Melanocyte of skin (primary cell): Measurements from ENCODE around the genes SMAD6 and SMAD3.

GRCh38 chr15:66252990-66253550 lies 480 bp downstream of the MEGF11 start:
- CAGE, long polyA plus RNA, 2 experiments: no peak in any of the 2 experiments

GRCh38 chr15:66642481-66642937 lies 59.5 kb upstream of the SMAD6 start:
- CAGE, long polyA plus RNA, 2 experiments: no peak in any of the 2 experiments

DNA sequence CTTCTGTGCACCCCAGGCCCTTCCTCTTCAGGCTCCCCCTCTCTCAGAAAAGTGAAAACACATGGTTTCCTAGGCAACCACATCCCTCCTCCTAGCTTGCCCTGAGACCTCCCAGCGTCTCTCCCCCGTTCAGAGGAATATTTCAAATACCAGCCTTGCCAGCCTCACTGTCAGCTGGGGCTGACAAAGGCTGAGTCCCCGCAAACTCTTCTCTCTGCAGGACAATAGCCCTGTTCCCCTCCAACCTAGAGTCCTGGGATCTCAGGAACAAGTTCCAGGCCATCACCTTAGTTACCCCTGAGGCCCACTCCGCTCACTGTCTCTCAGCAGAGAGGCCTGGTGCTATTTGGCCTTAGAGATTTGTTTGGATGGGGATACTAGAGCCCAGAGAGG lies 44.6 kb upstream of the SMAD6 start:
- CAGE, long polyA plus RNA, 2 experiments: no peak in any of the 2 experiments

- CAGE, long polyA plus RNA, 2 experiments: no peak in any of the 2 experiments
Observed at GRCh38 chr15:66670809-66671440, 31.1 kb upstream of the SMAD6 start.

DNA sequence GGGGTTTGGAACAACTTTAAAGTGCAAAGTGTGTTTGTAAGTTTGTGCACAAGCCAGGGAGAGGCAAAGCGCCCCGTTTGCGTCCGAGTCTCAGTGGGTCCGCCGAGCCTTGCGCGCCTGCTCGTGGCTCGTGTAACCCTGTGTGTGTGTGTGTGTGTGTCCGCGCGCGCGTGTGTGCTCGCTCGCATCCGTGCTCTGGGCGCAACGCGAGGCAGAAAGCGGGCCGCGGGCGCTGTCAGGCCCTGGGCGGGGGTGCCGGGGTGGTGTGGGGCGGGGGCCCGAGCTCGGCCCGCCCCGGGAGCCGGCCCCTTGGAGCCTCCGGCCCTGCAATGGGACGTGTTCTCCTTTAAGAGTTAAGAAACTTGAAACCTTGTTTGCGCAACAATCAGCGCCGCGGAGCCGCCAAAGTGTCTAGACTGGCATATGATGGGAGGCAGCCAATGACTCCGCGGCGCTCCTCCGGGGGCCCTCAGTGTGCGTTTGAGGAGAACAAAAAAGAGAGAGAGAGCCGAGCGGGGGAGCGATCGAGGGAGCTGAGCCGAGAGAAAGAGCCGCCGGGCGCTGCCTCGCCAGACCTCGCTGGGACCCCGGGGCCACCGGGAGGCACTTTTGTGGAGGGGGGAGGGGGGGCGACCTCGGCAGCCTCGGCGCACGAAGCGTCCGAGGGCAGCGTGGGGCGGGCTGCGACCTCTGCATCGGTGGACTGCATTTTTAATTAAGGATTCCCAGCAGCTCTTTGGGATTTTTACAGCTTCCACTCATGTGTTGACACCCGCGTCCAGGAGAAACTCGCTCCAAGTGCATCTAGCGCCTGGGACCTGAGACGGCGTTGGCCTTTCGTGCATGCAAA lies at the start of gene SMAD6:
TSS of gene SMAD6 (plus strand) at position 422 of the 850 bp plus-strand sequence.
- CAGE, long polyA plus RNA, 2 experiments: no peak in any of the 2 experiments

DNA sequence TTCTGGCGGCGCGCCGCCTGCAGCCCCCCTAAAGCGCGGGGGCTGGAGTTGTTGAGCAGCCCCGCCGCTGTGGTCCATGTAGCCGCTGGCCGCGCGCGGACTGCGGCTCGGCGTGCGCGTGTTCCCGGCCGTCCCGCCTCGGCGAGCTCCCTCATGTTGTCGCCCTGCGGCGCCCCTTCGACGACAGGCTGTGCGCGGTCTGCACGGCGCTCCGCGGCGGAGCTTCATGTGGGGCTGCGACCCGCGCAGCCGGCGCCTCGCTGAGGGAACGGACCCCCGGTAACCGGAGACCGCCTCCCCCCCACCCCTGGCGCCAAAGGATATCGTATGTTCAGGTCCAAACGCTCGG lies 870 bp downstream of the SMAD6 start:
- CAGE, long polyA plus RNA, 2 experiments: no peak in any of the 2 experiments

DNA sequence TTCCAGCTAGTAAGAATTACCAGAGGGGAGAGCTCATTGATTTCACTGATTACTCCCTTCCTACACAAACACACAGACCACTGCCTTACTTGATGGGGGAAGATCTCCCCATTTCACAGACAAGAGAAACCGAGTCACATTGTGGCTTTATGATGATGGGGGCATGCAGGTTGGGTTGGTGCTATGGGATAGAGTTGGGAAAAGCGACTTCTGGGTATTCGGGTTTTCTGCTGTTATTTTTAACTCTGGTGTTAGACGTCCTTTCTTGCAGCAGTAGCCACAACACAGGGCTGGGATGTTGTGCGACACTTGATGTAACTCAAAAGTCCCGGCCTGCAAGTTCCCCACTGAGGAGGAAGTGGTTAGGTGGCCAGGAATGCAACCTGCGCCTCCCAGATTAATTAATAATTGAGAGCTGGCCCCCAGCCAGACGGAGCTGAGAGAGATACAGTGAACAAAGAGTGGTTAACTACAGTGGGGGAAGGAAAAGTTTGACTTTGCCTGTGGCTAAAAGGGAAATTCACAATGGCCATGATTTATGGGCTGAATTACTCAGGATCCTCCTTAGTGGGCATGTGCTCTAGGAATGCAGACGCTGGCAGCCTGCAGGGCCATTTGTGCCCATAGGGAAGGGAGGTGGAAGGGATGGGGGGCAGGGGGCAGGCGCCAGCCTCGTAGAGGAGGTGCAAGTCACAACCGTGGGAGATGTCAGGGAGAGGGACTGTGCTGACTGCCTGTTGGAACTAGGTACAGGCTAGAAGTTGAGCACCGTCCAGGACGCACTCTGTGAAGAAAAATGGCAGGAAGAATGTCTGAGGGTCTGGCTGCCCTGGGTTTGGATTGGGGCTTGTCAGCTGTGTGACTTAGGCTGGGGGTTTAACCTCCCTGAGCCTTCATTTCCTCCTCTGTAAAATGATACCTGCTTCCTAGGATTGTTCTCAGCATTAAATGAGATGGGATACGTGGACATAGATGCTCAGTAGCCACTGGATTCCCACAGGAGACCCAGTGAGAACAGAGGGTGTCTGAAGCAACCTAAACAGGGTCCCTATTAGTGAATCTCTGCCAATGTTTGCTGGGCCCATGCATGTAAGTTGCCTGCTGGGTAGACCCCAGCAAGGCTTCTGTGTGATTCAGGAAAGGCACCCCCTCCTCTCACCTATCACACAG lies 63.9 kb downstream of the SMAD6 start:
- CAGE, long polyA plus RNA, 2 experiments: no peak in any of the 2 experiments

- CAGE, long polyA plus RNA, 2 experiments: no peak in any of the 2 experiments
Observed at GRCh38 chr15:66774055-66774763, 72.2 kb downstream of the SMAD6 start.

GRCh38 chr15:66850548-66850895 lies 148.5 kb downstream of the SMAD6 start:
- CAGE, long polyA plus RNA, 2 experiments: no peak in any of the 2 experiments

DNA sequence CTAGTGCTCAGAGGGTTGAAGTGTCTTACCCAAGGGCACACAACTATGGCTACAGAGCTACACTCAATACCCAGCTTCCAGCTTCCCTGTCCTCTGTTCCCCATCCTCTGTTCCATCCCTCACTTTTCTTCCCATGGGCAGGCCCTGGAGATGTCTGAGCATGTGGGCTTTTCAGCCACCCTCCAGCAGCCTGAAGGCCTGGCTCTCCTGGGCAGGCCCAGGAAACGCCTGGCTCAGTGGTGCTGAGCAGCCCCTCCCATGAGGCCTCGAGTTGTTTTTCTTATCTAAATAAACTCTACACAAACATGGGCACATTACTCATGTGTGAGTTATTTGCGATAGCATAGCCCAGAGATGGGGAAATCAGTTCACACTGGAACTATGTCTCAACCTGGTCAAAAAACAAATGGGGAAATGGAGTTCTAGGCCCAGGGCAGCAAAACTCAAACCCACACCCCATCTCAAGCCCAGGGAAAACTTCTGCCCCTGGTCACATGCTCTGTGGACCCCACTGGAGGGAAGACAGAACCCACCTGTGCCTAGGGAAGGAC lies 16.7 kb upstream of the SMAD3 start:
- CAGE, long polyA plus RNA, 2 experiments: no peak in any of the 2 experiments

DNA sequence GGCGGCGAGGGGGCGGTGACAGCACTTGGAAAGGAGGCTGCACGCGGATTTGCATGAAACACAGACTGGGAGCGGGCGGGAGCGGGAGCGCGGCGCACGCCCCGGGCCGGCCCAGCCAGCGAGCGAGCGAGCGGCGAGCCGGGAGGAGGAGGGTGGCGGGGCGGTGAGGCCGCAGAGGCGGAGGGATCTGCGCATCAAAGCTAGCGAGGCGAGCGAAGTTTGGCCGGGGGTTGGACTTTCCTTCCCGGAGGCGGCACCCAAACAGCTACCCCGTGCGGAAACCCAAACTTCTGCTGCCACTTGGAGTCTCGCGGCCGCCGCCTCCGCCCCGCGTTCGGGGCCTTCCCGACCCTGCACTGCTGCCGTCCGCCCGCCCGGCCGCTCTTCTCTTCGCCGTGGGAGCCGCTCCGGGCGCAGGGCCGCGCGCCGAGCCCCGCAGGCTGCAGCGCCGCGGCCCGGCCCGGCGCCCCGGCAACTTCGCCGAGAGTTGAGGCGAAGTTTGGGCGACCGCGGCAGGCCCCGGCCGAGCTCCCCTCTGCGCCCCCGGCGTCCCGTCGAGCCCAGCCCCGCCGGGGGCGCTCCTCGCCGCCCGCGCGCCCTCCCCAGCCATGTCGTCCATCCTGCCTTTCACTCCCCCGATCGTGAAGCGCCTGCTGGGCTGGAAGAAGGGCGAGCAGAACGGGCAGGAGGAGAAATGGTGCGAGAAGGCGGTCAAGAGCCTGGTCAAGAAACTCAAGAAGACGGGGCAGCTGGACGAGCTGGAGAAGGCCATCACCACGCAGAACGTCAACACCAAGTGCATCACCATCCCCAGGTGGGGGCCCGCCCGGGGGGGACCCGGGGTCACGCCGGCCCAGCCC lies at the start of gene SMAD3:
TSS of gene SMAD3 (plus strand) at position 56 of the 860 bp plus-strand sequence.
- CAGE, long polyA plus RNA, 2 experiments: no peak in any of the 2 experiments

- CAGE, long polyA plus RNA, 2 experiments: no peak in any of the 2 experiments
Observed at GRCh38 chr15:67068670-67069708, 3.6 kb downstream of the SMAD3 start.

- CAGE, long polyA plus RNA, 2 experiments: no peak in any of the 2 experiments
Observed at GRCh38 chr15:67085201-67086375, 20.2 kb downstream of the SMAD3 start.

DNA sequence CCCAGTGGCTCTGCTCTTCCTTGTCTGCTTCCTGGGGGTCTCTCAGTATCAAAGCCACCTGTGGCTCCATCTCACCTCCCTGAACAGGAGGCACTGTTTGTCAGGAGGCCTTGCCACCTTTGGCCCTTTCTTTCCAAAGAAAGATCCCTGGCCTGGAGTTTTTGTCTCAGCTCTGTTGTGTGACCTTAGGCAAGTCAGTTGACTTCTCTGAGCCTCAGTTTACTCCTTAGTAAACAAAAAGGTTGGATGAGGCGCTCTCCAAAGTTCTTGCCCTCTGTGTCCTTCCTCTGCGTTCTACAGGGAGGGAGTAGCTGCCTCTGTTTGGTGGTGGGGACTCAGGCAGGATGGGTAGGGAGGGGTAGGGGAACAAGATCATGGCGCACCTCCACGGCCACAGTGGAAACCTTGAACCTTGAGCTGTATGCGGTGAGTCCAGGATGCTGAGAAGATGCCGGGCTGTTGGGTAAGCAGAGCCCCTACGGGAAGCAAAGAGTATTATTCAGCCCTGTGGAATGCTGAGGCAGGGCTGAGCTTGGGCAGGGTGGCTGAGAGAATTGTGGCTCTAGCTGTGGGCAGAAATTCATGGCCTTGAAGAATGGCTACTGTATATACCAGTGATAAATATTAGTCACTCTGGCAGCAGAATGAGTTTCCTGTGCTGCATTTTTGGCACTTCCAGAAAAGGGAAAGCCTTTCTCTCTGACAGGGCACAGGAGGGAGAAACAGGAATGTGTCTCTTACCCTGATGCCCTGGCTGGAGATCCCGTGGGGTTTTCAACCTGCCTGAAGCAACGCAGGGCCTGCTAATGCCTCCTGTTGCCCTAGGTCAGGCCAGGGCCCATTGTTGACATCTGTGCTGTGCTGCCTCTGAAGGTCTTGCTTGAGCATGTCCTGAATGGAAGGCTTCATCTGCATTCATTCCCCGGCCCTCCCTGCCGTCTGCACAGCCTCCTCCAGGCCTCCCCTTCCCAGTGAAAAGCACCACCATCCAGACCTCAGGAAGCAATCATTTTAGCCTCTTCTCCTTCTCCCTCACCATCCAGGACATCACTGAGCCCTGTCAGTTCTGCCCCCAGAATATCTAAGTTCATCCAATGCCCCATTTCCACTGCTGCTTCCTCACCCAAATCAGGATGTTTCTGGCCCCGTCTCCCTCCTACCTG lies 40.0 kb downstream of the SMAD3 start:
- CAGE, long polyA plus RNA, 2 experiments: no peak in any of the 2 experiments

DNA sequence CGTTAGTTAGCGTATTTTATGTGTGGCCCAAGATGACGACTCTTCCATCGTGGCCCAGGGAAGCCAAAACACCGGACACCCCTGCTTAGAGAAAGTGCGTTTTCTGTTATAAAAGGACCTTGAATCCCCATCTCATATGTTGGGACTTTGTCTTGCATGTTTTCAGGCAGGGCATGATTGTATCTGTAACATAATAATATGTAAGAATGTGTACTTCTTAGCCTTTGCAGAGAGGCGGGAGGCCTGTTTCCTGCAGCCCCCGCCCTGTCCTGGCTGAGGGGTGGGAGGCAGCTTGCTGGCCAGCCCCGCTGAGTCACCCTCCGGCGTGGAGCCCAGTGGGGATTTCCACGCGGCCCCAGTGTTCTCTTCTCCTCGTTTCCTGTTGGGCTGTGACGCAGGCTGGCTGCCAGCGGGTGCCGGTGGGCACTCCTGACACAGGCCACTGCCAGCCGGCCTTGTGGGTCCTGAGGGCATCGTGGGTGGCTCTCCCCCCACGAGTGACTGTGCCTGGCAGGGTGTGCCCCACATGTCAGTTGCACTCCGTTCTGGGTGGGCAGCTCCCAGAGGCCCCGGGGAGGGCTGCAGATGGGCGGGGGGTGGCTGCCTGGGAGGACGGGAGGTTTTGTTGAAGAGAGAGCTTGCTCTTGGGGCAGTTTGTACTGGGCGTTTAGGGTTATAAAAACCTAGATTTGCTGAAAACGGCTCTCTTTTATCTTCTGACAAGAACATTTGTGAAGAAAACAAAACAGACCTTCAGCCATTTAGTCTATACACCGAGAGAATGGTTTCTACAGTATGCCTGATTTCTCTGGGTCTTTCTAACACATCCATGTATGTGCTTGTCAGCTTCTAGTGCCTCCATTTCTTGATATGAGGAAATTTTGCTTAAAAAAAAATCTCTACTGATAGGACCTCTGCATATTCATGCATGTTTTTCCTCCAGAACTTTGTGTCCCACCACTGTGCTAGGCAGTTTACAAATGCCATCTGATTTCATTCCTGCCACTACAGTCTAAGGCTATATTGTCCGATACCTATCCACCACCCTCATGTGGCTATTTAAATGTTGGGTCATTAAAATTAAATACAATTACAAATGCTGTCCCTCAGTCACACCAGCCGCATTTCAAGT lies 55.9 kb downstream of the SMAD3 start:
- CAGE, long polyA plus RNA, 2 experiments: no peak in any of the 2 experiments

GRCh38 chr15:67134624-67135347 lies 69.4 kb downstream of the SMAD3 start:
- CAGE, long polyA plus RNA, 2 experiments: no peak in any of the 2 experiments

GRCh38 chr15:67520330-67520894 lies 519 bp upstream of the C15orf61 start:
- CAGE, long polyA plus RNA, 2 experiments: no peak in any of the 2 experiments

DNA sequence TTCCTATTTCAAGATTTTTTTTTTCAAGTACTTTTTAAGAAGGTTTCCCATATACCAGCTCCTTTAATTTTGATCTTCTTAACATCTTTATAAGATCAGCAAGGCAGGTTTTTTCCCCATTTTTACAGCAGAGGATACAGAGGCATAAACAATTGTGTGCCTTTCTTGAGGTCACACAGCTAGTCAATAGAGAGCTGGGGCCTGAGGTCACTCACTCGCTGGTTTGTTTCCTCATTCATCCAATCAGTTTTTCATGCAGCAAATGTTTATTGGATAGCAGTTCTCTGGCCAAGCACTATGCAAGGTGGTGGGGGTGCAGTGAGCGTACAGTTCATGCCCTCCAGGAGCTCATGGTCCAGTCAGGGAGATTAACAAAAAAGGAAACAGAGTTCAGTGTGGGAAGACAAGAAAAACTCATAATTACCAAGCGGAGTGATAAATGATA lies 29.1 kb downstream of the MAP2K5 start:
- CAGE, long polyA plus RNA, 2 experiments: no peak in any of the 2 experiments

GRCh38 chr15:67746441-67746956 lies 78.8 kb upstream of the SKOR1 start:
- CAGE, long polyA plus RNA, 2 experiments: no peak in any of the 2 experiments

DNA sequence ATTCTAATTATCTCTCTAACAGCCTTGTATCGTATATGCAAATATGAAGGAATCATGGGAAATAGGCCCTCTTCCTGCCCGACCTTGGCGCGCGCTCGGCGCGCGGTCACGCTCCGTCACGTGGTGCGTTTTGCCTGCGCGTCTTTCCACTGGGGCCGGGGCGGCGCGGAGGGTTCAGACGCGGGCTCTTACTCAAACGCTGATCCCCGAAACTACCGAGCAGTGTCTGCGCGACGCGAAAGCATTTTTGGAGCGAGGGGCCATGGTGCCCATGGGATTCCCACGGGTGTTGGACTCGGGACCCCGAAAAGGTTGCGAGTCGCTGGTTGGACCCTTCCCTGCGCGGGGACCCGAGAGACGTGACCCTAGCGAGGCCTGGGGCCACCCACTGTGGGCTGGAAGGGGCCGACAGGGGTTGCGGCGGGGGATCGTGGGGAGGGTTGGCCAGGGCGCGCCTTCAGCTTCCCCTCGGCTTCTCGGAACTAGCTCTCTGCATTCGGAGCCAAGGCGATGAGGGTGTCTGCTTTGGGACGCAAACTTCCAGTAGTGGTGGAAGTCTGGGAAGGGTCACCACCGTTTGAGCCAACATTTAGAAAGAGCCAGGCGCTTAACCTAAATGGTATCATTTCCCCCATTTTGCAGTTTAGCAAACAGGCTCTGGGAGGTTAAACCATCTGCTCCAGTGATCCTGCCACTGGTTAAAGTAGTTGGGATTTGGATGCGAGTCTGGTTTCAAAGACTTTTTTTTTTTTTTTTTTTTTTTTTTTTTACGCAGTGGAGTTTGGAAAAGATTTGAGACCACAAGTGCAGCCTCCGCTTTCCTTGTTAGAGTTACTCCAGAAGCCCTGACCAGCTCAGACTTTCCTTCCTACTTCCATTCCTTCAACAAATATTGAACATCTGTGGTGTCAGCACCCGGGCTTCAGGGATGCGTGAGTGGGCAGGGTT lies 15.2 kb downstream of the SKOR1 start:
- CAGE, long polyA plus RNA, 2 experiments: no peak in any of the 2 experiments